GM12892 (cell line): ENCODE results near the genes LMOD1 and RNPEP.

GRCh38 chr1:200996089-200996488 lies 27.4 kb downstream of the KIF21B start:
- RRBS = 92% methylated on average over 4 of the region's 14 CpGs

DNA sequence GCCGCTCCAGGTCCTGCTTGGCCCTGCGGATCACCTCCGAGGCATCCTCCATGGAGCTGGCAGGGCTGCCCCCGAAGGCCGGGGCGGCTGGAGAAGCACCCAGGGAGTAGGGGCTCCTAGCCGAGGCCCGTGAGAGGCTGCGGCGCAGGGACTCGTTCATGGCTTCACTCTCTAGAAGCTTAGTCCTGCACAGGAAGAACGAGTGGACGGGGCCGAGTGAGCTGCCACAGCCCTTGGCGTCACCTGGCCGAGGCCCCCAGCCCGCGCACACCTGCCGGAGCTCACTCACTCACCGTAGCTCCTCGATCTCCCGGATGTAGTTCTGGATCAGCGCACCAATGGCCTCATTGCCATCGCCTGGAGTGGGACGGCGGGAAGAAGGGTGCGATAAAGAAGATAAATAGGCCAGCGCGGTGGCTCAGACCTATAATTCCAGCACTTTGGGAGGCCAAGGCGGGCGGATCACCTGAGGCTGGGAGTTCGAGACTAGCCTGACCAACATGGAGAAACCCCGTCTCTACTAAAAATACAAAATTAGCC lies 23.0 kb downstream of the KIF21B start:
- RRBS = 98% methylated on average over 4 of the region's 33 CpGs

GRCh38 chr1:201016084-201016691 lies 7.3 kb downstream of the KIF21B start:
- RRBS = no CpG with 5 or more reads among the region's 10 CpGs

DNA sequence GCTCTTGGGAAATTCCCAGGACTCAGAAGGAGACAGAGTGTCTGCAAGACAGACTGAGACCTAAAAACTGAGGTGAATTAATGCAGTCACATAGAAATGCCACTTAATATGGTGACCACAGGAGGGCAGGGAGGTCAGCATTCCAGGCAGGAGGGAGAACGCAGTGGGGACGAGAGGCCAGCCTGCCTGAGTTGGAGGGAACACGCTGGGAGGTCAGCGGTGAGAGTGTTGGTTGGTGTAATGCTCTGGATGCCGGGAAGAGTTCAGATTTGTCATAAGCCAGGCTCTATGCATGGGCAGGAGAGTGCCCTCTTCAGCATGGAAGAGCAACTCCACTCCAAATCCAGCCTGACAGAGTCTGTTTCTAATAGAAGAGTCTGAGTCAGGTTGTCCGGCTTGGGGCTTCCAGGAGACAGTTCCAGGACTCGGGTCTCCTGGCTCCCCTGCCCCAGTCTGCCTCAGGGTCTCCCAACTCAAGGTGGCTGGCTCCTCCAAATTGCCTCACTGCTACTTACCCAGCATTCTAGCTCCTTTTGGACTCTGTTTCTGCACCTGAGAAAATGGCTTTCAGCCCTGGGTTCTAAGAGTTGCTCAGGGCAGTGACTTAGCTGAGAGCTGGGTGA lies 5.7 kb upstream of the IGFN1 start:
- RRBS = no CpG with 5 or more reads among the region's 7 CpGs

DNA sequence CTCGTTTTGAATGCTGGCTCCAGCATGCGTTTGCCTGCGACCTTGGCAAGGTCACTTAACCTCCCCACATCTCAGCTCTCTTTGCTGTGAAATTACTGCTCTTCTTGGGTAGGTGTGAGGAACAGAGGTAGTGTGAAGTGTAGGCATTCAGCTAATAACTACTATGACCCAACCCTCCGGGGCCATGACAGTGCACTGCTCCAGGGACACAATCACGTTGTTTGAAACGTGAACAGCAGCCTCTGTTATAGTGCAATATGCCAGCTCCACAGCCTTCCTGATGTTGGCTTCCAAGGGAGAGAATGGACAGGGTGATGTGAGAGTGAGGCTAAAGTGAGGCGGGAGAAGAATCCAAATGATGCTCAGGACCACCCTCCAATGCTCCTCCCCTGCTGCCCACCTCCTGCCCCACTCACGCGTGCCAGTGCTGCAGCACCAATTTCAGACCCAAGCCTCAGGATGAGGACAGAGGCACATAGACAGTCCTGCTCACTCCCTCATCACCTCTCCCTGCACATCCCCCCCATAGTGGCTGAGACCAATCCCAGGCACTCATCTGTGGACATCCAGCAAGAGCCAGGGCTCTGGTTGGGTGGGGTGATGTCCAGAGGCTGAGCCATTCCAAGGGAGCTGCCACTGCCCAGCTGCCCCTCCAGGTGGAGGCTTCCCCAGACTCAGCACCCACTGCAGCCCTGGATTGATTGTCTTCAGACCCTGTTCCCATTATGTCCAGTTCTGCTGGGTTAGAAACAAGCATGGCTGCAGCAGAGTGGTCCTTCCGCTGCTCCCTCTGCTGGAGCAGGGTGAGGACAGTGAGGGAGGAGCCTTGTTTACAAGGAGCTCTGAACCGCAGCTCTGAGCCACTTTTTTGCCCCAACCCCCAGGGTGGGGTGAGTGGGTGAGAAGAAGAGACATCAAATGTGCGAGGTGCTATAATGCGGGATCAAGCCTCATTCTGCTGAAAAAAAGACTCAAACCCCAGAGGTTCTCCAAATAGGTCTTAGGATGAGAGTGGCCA lies 2.6 kb downstream of the TNNT2 start:
- RRBS = no CpG with 5 or more reads among the region's 13 CpGs

GRCh38 chr1:201383537-201384029 lies 6.1 kb upstream of the TNNT2 start:
- RRBS = no CpG with 5 or more reads among the region's 5 CpGs

- RRBS = no CpG with 5 or more reads among the region's 9 CpGs
Measured at GRCh38 chr1:201451085-201451536, 17.9 kb downstream of the PHLDA3 start.

DNA sequence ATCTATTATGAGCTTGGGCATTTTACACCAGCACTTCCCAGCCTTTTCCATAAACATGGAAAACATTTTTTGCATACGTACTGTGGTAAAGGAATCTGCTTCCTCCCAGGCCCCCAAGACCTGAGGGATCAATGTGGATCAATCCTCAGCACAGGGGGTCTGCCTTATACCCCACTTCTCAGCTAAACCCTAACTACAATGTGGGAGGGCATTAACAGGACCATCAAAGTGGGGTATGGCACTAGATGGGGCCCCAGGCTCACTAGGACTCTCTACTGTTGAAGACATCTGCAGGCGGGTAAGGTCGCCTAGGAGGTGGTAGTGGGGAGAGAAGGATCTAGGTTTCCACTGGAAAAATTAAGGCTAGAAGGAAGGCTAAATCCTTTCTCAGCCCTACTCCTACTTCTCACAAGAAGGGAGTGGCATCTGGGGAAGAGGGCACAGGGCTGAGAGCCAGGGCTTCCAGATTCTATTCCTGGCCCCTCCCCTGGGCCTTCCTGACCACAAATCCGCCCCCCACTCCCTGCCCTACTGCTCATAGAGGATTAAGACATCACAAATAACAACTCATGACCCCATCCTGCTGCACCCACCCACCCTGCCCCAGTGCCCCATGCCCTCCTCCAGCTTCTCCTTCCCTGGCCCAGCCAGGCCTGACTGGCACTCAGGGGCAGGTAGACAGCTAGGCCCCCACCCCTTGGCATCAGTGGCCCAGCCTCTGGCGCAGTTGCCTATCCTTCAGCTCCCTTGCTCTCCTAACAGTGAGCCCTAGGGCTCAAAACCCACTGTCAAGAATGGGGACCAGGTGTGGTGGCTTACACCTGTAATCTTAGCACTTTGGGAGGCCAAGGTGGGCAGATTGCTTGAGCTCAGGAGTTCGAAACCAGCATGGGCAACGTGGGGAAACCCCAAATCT lies 2.5 kb downstream of the PHLDA3 start:
- RRBS = no CpG with 5 or more reads among the region's 7 CpGs

DNA sequence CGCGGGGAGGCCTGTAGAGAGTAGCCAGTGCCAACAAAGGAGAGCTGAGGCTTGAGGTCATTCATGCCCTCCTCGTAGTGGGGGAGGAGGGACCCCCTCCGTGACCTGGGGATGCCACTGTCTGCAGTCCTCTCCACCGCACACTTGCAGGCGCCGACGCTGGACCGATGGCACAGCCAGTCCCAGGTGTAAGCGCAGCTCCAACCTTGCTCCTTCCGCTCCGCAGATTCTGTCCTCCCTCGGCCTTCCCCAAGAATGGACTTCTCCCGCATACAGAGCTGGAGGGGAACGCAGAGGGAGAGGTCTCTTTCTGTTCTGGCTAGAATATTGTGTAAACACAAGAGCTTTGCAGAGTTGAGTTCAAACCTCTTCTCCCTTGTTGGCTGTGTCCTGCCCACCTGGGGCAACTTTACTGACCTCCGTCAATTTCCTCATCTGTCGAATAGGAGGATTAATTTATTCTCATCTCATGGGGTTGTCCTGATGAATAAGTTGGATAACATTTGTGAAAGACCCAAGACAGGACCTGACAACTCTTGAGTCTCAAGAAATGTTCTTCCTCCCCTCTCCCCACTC lies 819 bp upstream of the PHLDA3 start:
- RRBS = no CpG with 5 or more reads among the region's 17 CpGs

DNA sequence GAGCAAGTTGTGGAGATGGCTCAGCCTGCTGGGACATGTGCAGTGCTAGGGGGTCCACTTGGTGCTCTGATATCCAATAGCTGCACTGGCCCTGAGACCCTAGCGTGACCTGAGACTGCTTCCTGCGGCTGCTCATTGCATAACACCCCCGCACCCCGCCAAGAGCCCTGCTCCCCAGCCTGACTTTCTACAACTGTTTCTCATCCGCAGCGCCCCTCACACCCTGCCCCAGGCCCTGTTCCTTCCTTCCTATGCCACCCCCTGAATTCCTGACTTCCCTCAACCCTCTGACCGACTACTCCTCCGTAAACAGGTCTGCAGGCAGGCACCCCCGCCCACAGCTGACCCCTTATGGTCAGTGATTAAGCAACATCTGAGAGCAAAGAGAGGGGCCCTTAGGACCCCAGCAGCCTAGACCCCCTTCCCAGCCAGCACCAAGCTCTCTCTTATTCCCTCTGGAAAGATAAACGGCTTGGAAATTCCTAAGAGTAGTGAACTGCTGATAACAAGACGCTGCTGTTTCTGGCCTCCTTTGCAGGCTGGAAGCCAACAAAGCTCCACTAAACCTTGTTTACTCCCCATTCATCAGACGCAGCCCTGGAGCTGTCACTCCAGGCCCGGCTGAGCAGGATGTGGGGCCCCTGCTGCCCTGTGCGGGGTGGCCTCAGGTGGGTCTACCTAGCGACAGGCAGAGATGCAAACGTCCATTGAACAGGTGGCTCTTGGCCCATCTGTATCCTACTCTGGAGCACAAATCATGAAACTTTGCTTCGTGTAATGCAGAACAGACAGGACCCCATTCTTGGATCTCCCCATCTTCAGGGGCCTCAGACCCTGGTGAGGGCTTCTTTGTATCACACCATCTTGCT lies 12.8 kb downstream of the CSRP1 start:
- RRBS = no CpG with 5 or more reads among the region's 17 CpGs

DNA sequence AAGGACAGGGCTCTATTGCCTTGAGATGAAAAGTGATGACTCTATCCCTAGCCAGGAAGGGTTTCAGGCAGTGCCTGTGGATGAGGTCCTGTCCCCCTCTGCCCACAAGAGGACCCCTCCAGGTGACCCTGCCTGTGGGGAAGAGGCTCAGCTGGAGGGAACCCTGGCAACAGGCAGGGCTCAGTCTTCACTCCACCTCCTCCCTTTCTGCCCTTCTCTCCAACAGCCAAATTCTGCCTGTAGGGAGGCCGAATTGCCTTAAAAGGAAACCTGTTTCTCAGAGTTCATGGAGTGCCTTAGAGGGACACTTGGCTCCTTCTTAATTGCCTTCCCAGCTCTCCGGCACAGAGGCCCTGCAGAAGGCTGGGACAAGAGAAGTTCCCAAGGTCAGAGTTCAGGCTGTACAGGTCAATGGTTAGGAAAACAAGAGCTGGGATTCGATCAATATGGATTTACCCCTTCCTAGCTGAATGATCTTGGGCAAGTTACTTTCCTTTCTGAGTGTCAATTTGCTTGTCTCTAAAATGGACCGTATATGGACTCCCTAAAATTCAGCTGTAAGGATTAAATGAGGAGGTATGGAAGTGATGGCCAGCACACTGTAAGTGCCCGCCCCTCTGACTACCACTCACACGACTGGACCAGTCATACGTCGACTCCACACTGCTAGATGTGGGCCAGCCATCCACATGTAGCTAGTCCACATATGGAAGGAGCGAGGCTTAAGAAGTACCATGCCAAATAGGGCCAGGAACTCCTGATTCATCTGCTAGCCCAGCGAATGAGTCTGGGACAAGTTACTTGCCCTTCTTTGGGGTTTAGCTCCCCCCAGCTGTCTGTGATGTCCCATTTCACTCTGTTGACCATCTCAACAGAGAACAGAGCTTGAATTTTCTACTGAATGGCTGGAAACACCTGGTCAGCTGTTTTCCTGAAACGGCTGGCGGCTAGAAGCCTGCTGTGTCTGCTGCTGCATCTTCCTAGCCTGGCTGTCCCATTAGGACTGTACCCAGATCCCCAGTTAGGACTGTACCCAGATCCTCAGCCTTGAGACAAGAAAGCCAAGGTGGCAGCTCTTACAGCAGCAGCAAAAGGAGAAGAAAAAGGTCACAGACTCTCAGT lies 6.0 kb downstream of the CSRP1 start:
- RRBS = no CpG with 5 or more reads among the region's 12 CpGs

GRCh38 chr1:201505846-201506456 lies 972 bp downstream of the CSRP1 start:
- RRBS = no CpG with 5 or more reads among the region's 5 CpGs

DNA sequence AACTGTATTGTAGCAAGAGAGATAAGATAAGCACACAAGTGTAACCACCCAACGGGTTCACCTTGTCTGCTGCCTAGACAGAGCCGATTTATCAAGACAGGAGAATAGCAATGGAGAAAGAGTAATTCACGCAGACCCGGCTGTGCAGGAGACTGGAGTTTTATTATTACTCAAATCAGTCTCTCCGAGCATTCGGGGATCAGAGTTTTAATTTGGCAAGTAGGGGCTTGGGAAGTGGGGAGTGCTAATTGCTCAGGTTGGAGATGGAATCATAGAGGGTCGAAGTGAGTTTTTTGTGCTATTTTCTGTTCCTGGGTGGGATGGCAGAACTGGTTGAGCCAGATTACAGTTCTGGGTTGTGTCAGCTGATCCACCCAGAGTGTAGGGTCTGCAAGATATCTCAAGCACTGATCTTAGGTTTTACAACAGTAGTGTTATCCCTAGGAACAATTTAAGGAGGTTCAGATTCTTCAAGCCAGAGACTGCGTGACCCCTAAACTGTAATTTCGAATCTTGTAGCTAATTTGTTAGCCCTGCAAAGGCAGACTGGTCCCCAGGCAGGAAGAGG lies 8.4 kb upstream of the CSRP1 start:
- RRBS = no CpG with 5 or more reads among the region's 9 CpGs

- RRBS = no CpG with 5 or more reads among the region's 1 CpG
Measured at GRCh38 chr1:201541249-201541524, 2.3 kb downstream of the NAV1 start.

GRCh38 chr1:201714583-201715302 lies 114.2 kb upstream of the IPO9 start:
- RRBS = no CpG with 5 or more reads among the region's 7 CpGs

- RRBS = 71% methylated on average over 2 of the region's 4 CpGs
Measured at GRCh38 chr1:201812801-201813454, 16.0 kb upstream of the IPO9 start.

DNA sequence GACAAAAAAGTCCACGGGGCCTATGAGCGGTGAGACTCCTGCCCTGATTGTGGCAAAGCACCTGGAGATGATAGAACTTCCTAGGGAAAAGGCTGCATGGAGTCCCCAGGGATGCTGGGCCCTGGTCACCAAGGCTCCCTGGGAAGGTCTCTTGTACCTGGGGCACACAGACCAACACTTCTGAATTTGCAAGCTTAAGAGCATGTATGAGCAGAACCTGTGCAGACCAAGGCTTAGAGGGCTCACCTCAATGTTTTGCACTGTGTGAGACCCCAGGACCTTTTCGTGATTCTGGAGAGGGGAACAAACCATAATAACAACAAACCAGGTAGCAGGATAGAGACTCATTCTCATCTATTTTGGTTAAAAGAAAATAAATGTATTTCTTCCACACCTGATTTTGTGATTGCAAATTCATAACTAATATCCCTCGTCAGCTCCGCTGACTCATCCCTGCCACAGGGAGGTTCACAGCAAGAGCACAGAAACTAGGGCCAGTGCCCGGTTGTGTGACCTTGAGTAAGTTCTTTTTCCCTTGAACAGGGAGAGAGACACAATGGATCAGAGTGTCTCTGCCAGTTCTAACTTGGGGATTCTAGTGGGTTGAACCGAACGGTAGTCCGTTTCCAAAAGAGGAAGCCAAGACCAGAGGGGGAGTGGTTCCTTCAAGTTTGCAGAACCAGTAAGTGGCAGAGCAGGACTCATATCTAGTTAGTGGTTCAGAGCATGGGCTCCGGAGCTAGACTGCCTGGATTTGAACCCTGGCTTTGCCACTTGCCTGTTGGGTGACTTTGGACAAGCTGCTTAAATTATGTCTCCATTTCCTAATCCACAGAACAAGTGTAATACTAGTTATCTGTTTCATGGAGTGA lies 5.1 kb upstream of the SHISA4 start:
- RRBS = no CpG with 5 or more reads among the region's 10 CpGs

DNA sequence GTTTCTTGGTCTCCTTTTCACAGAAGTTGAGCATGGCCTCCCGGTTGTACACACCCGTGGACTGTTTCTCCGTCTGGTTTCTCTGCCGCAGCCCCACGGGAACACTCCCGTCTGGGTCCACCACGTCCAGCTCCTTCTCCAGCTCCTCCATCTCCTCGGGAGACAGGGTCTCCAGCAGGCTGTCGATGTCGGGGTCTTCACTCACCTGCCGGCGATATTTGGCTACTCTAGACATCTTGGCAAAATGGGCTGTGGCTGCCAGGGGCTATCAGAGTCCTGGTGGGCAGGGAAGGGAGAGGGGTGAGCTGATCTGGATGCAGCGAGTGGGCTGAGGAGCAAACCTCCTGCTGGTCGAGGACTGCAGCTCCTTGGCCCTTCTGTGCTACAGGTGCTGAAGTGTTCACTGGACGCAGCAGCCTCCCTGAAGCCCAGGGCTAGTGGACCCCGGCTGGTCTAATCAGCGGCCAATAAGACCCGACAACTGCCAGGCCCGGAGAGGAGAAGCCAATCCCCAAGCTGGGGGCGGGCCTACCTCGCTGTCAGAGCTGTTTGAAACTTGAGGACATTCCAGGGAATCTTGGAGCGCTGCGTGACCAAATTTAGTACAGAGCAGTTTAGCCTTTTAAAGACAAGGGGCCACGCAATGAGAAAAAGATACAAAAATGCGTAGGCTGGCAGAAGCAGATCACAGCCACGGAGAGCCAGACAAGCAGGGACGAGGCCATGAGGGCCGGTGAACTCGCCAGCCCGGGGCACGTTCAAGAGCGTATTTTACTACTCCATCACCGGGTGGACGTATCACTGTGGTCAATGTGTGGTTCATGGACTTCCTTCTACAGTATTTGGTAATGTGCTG lies at the start of gene LMOD1:
Gene LMOD1, minus strand, starts transcription at position 443 of the 856 bp plus-strand sequence.
- RRBS = 12% methylated on average over 3 of the region's 34 CpGs

GRCh38 chr1:201982433-201982824 lies at the start of gene RNPEP:
TSS of gene RNPEP (plus strand) at chr1:201982648.
- RRBS = 1% methylated on average over 21 of the region's 46 CpGs

DNA sequence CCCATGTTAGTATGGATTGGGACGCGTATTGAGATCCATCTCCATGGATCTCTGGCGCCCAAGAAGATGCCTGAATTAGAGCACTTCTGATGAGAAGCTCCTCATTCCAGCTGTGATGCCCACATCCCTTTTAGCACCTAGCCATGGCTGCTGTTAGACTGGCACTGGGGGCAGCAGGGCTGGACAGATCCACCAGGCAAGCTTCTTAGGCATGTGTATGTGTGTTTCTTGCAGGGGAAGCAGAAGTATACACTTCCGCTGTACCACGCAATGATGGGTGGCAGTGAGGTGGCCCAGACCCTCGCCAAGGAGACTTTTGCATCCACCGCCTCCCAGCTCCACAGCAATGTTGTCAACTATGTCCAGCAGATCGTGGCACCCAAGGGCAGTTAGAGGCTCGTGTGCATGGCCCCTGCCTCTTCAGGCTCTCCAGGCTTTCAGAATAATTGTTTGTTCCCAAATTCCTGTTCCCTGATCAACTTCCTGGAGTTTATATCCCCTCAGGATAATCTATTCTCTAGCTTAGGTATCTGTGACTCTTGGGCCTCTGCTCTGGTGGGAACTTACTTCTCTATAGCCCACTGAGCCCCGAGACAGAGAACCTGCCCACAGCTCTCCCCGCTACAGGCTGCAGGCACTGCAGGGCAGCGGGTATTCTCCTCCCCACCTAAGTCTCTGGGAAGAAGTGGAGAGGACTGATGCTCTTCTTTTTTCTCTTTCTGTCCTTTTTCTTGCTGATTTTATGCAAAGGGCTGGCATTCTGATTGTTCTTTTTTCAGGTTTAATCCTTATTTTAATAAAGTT lies 4.9 kb upstream of the ELF3 start:
- RRBS = no CpG with 5 or more reads among the region's 12 CpGs